Hematopoietic multipotent progenitor cell (in vitro differentiated cells): Measurements from ENCODE around the genes PCYT2, RAB40B and FN3KRP.

DNA sequence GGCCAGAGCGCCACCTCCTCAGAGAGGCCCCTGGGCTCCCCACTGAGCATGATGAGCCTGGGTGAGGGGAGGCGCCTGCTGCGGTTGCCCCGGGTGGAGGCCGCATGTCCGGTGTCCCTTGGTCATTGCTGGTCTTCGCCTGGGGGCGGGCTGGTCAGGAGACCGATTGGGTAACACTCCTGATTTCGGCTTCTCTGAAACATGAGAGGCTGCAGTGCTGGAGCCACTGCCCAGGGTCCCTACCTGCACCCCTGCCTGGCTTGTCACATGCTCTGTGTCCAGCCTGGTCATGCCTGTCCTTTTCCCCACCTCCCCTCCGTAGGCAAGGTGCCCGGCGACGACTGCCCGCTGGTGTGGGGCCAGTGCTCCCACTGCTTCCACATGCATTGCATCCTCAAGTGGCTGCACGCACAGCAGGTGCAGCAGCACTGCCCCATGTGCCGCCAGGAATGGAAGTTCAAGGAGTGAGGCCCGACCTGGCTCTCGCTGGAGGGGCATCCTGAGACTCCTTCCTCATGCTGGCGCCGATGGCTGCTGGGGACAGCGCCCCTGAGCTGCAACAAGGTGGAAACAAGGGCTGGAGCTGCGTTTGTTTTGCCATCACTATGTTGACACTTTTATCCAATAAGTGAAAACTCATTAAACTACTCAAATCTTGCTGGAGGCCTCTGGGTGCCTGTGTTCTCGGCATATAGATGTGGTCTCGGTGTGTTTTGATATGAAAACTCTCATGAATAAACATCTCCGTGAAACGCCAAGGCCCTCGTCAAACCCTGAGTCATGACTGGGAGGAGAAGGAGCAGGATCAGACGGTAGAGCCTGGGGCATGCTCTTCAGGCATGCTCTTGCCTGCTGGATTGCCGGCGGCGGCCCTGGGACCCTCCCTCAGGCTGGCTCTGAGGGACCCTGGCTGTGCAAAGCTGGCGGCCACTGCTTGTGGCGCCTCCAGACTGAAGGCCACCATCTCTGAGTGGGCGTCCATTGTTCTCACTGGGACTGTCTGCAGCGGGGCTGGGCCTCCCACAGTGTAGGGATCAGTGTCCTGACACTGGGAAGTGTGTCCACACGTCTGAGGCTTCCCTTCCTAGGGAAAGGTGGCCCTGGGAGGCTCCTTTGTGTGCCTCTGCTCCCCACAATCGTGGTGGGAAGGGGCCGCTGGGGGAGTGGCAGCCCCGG, 2.1 kb upstream of the NPB start:
- CAGE, long polyA plus RNA: no peak

DNA sequence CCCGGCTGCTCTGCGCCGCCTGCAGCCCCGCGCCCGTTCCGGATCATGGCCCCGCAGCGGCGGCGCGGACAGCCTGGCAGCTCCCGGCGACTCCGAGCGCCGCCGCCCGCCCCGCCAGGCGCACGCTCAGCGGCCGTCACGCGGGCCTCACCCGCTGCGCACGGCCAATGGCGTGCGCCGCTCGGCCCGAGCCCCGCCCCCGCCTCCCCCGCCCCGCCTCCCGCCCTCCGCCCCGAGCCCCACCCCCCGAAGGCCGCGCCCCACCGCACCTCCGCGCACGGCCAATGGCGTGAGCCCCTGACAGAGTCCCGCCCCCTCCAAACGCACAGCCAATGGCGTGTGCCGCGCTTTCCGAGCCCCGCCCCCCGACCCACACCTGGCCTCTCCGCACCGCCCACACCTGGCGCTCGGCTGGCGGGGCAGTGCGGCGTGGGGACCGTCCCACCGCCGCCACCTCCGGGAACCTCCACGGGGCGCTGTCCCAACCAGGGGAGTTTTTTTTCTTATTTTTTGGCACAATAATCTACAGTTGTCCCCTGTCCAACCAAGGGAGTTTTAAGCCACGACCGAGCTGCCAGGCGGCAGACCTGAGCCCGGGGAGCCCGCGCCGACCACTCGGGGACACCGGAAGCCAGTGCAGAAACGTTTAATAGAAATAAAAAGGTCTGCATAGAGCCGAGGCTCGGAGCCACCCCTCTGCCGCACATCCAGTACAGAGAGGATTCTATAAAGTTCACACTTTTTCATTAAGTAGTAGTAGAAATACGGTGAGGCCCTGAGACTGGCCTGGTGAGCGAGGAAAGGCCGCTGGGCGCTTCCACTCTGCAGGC, at the start of gene PCYT2:
PCYT2 (minus strand) TSS at position 91 of the 830 bp plus-strand sequence.
- CAGE, long polyA plus RNA: no peak

DNA sequence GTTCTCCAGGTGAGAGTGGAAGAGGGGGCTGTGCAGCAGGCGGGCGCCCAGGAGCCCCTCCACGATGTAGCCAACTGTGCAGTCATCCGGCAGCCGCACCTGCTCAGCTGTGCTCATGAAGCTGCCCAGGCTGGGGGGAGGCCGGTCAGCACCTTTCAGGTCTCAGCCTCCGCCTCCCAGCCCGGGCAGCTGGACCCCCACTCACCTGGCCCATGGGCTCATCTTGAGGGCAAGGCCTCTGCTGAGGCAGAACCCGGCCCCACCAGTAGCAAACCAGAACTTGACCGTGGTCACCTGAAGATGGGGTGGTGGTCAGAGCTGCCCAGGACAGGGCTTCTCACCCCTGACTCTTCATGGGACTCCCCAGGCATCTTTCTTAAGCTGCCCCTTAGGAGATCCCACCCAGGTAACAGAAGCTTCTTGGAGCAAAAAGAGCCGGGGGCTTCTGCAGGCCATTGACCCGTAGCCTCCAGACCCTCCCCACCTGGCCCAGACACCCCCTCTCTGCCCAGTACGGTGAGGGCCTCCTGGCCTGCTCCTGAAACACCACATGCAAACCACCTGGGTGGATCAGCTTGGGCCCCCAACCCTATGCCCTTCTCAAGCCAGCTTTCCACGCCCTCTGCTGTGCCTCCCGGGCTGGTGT, 1.8 kb downstream of the RFNG start:
- CAGE, long polyA plus RNA: no peak

DNA sequence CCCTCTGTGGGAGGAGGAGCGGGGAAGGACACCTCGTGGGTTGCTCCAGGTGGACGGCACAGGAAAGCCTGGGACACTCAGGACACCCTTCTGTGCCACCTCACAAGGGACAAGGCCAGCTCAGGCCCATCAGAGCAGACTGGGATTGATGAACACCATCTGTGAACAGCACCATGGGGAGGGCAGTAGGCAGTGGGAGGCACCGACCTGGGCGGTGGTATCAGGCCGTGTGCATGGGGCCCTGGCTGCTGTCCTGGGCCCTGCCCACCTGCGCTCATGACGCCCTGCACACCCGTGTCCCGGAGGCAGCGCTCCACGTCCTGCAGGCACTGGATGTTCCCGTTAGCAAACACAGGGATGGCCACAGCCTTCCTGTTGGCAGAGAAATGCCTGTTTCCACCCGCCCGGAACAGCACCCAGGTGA, 4.2 kb downstream of the DUS1L start:
- CAGE, long polyA plus RNA: no peak

DNA sequence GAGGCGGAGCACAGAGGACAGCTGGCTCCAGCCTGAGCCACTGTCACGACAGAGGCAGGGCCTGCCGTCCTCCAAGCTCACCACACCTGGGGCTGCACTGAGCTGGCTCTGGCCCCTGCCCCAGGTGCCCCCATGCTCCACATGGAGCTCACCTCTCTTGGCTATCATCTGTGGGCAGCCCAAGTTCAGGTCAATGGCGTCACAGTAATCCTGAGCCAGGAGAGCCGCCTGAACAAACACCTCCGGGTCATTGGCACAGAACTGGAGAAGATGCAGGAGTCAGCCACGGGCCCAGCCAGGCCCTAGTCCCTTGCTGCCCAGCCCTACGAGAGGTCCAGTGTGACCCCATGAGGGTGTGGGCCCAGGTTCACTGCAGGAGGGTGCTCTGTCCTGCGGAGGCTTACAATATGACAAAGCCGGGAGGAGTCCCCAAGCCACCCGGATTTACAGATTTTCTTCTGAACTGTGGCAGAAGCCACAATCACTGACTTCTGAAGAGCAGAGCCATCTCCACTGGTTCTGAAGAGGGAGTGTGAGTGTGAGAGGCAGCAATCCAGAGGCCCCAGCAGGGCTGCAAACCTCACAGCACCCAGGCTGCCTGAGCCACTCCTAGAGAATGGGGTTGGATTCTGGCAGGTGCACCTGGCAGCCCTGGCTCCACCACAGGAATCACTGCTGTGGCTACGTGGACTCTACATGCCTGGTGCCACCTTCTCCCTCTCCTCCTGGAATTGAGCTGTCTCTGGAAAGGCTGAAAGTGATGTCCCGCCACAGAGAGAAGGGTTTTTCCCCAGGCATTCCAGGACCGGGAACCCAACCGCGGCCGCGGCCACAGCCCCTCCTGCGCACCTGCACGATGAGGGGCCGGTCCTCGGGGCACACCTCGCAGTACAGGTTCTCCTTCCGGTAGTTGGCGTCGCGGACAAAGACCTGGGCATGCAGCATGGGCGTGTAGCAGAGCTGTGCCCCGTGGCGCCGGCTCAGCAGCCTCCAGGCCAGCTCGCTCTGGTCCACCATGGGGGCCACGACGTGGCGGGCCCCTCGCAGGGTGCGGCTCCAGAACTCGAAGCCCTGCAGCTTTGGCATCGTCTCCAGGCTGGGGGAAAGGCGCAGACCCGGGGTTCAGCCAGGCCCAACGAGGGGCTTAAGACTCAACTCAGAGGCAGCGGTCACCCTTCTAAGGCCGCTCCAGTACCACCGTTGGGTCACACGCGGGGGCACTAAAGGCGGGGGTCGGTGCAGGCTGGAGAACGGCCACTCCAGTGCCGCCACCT, 1.2 kb downstream of the DUS1L start:
- CAGE, long polyA plus RNA: no peak

DNA sequence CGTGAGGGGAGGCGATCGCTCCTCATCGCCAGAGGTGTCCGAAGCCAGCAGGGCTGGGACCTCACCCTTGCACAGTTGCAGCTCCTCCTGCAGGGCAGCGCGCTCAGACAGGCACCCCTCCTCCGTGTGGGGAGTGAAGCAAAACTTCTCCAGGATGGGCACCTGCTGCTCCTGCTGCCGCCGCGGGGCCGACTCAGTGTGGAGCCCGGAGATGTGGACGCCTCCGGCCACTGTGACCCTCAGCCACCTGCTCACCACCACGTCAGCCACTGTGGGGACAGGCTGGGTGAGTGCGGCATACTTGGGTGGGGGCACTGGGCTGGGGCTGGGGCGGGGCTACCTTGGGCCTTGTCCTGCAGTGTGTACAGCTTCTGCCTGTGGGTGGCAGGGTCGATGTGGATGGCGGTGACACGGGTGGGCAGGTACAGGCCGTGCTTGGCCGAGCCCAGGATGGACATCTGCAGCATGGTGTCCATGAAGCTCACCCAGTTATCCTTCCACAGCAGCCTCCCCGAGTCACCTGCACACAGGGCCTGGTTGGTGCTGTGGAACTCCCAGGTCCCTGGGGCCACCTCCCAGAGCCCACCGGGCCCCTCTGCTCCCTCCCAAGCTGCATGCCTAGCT, 10.9 kb downstream of the FASN start:
- CAGE, long polyA plus RNA: no peak

DNA sequence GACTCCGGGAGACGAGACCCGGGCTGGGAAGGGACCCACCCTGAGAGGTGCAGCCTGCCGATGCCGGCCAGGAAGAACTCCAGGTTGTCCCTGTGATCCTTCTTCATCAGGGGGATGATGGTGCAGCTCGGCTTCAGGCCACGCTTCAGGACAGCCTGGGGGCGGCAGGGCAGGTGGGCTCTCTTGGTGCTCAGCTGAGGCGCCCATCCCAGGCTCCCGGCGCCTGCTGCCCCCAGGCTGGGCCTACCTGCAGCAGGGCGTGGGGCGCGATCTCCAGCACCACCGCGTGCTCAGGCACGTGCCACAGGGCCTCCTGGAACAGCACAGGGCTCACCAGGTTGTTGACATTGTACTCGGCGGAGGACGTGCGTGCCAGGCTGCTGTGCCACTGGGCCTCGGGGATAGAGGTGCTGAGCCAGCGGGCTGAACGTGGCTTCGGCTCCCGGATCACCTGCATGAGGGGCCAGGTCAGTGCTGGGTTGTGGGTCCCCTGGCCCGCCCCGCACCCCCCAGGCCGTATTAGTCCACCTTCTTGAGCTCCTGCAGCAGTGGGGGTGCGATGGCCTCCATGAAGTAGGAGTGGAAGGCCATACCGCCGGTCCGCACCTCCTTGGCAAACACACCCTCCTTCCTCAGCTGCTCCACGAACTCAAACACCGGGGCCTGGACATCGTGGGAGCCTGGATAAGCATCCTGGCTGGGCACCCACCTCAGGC, 9.2 kb downstream of the FASN start:
- CAGE, long polyA plus RNA: no peak

DNA sequence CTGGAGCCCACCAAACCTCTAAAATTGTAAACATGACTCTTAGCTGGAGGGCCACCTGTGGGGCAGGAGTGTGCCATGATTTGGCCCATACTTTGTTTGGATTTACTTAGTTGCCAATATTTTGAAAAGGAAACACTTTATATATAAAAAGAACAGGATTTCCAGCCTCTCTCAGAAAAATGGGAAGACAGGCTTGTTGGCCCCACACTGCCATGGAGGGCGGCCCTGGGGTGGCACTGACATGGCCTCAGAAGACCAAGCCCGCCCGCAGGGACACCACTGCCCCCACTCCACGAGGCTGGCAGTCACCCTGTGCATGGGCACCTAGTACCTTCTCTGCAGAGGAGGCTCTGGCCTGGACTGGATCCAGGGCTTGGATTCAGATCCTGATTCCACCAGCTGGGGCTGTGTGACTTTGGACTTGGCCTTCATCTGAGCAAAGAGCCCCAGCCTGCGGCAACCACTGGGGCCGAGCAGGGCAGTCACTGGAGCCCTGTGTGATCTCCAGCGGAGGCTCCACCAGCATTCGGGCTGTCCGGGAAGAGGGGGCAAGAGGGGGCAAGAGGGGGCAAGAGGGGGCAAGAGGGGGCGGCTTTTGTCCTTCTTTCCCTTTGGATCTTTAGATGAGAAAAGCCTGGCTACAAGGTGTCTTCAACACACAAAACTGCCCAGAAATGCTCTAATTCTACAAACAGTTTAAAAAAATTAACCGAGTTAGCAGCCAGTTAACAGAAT, 16.9 kb upstream of the FASN start:
- CAGE, long polyA plus RNA: no peak

GRCh38 chr17:82118550-82119261, 20.7 kb upstream of the FASN start:
- CAGE, long polyA plus RNA: no peak

GRCh38 chr17:82201522-82202206, 11.0 kb downstream of the CCDC57 start:
- CAGE, long polyA plus RNA: no peak

DNA sequence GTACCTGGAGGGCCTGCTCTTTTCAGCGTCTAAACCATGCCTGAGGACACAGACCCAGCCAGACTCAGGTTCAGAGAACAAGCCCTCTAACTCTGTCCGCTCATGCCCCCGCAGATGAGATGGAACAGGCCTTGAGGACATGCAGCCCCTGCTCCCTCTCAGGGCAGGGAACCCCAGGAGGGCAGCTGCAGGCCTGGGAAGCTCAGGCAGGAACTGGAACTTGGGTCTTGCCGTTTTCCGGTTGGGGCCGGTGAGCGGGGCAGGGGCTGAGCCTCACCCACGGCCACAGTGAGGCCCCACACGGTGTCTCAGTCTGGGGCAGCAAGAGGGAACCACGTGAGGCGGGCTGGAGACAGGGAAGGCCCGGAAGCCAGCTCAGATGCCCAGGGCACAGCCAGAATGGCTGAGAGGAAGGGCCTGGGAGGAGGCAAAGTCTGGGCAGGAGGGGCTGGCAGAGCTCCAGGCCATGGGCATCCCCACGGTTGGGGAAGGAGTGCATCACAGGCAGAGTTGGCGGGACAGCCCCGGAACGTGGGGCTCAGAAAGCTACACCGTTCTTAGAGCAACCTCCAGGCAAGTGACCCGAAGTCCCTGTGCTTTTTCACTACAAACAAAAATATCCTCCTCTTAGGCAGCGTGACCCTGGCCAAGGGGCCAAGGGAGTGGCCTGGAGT, 12.7 kb downstream of the SLC16A3 start:
- CAGE, long polyA plus RNA: no peak

GRCh38 chr17:82375948-82376431, 4.4 kb downstream of the UTS2R start:
- CAGE, long polyA plus RNA: no peak

GRCh38 chr17:82424523-82425505, 6.4 kb upstream of the OGFOD3 start:
- CAGE, long polyA plus RNA: no peak

GRCh38 chr17:82441894-82442694, 8.5 kb downstream of the CYBC1 start:
- CAGE, long polyA plus RNA: no peak

DNA sequence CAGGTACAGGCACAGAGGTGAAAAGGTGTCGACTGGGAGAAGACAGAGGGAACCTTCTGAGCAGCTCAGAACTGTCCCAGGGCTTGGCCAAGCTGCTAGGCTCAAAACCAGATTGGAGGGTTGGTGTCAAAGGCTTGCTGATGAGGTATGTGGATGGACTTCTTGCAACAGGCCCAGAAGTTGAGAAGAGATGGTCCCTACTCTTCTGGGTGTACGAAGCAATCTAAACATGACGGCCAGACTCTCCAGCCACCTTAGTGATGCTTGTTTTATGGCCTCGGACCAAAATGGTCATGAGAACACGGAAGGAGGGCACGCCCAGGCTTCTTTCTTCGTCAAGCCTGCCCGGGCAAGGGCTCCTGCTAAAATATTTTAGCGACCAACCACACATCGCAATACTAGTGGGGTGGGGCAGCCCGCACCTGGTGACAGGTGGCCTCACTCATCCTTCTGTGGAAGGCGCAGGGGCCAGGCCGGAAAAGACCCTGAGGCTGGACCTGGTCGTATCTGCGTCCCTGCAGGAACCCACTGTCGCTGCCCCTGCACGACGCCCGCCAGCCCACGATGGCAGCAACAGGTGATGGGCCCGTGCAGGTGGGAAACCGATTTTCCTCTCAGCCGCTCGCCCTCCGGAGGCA, 23.1 kb upstream of the FOXK2 start:
- CAGE, long polyA plus RNA: no peak

DNA sequence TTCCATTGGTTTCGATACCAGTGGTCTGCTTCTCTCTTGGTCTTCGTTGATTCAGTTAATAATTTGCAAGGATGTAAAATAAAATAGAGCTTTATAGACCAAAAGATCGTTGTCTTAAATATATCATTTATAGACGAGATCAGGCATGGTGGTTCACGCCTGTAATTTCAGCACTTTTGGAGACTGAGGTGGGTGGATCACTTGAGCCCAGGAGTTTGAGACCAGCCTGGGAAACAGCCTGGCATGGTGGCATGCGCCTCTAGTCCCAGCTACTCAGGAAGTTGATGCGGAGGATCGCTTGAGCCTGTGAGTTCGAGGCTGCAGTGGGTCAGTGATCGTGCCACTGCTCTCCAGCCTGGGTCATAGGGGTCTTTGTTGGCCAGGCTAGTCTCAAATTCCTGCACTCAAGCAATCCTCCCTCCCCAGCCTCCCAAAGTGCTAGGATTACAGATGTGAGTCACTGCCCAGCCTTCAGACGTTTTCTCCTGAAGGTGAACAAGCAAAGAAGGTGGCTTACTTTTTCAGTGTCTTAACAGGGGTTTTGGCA, 41.1 kb downstream of the FOXK2 start:
- CAGE, long polyA plus RNA: no peak

DNA sequence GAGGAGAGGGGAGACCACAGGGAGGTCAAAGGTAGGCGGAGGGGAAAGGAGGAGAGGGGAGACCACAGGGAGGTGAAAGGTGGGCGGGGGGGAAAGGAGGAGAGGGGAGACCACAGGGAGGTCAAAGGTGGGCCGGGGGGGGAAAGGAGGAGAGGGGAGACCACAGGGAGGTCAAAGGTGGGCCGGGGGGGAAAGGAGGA, 62.0 kb downstream of the WDR45B start:
- CAGE, long polyA plus RNA: no peak

- CAGE, long polyA plus RNA: no peak
These were observed 9.1 kb upstream of the WDR45B start for GRCh38 chr17:82657261-82657808.

- CAGE, long polyA plus RNA: no peak
These were observed at the start of gene RAB40B for GRCh38 chr17:82697829-82698788. TSS of gene RAB40B (minus strand) at chr17:82698698.

- CAGE, long polyA plus RNA: no peak
These were observed at the start of gene FN3KRP for GRCh38 chr17:82715960-82716946. TSS of gene FN3KRP (plus strand) at chr17:82716706.